Measurements from ENCODE around the genes BATF3 and VASH2.

DNA sequence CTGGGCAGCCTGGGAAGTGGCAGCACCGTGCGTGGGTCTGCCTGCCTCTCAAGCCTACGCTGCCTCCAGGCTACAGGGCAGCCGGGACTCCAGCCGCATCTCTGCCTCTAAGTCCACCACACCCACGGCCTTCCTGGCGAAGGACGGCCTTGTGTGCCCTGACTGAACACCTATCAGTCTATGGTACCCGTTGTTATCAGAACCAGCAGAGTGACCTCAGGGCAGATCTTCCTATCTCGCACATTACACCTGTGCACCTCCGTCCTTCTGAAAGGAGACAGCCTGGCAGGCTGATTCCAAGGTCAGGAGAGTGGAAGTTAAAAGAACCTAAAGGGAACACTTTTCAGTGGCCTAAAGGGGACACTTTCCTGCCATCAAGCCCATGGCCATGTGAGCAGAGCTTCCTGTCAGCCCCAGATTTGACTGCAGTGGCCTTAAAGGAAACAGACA is 35.7 kb upstream of the SLC30A1 start:
- PRO-cap = no peak
- RAMPAGE, long total RNA, 3 experiments = no peak in any of the 3 experiments

GRCh38 chr1:211928758-211929791 is 98.5 kb upstream of the LPGAT1 start:
- PRO-cap = no peak
- RAMPAGE, long total RNA, 3 experiments = no peak in any of the 3 experiments

DNA sequence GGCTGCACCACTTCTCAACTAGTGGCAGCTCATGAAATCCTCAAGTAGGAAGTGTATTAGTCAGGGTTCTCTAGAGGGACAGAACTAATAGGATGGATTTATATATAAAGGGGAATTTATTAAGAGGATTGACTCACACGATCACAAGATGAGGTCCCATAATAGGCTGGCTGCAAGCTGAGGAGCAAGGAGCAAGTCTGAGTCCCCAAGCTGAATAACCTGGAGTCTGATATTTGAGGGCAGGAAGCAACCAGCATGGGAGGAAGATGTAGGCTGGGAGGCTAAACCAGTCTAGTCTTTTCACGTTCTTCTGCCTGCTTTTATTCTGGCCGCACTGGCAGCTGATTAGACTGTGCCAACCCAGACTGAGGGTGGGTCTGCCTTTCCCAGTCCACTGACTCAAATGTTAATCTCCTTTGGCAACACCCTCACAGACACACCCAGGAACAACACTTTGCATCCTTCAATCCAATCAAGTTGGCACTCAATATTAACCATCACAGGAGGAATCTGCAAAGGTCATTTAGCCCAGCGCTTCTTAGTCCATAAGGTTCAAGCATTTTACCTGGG is 52.9 kb upstream of the PPP2R5A start:
- PRO-cap = no peak
- RAMPAGE, long total RNA, 3 experiments = no peak in any of the 3 experiments

GRCh38 chr1:212233186-212233663 is 52.0 kb upstream of the PPP2R5A start:
- PRO-cap = no peak
- RAMPAGE, long total RNA, 3 experiments = no peak in any of the 3 experiments

DNA sequence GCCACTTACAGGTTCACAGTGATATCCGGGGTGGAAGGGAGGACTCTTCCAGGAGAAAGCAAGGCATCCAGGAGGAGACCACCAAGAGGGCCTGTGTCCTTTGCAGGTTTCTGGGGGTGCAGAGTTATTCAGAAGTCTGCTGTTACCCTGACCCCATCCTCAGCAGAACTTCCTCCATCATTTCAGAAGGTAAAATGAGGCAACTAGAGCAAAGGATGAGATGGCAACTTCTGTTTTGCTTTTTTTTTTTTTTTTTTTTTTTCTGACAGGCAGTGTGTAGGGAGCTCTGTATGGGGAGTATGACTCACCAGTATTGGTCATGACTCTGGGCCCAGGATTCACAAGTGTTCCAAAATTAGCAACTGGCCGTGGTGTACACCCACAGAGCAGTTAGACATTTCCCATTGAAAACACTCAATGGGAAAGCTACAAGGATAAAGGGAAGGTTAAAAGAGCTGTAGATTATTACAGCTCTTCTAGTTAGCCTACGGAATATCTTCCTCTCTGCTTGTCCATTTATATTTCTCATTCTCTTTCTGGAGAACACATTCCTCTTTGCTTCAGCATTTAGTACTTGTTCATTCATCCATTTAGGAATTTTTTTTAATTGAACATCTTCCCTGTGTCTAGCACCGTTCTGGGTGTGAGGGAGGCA is 50.6 kb upstream of the PPP2R5A start:
- PRO-cap = no peak
- RAMPAGE, long total RNA, 3 experiments = no peak in any of the 3 experiments

DNA sequence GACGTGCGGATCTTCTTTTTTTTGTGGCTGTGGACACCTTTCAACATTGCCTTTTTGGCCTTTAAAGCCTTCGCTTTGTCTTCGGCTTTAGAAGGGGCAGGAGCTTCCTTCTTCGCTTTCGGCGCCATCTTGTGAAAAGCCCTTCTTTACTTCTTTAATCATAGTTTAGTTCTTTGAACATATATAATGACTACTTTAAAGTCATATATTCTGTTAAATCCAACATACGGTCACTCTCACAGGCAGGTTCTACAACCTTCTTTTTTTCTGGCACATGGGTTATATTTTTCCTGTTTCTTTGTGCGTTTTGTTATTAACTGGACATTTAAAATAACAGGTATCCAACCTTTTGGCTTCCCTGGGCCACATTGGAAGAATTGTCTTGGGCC is 24.2 kb downstream of the PPP2R5A start:
- PRO-cap = no peak
- RAMPAGE, long total RNA, 3 experiments = no peak in any of the 3 experiments

- PRO-cap = unidirectional peak, plus-strand start at chr1:212310260
- RAMPAGE, long total RNA, 3 experiments = no peak in any of the 3 experiments
Observed at GRCh38 chr1:212310157-212310470, 24.9 kb downstream of the PPP2R5A start.

DNA sequence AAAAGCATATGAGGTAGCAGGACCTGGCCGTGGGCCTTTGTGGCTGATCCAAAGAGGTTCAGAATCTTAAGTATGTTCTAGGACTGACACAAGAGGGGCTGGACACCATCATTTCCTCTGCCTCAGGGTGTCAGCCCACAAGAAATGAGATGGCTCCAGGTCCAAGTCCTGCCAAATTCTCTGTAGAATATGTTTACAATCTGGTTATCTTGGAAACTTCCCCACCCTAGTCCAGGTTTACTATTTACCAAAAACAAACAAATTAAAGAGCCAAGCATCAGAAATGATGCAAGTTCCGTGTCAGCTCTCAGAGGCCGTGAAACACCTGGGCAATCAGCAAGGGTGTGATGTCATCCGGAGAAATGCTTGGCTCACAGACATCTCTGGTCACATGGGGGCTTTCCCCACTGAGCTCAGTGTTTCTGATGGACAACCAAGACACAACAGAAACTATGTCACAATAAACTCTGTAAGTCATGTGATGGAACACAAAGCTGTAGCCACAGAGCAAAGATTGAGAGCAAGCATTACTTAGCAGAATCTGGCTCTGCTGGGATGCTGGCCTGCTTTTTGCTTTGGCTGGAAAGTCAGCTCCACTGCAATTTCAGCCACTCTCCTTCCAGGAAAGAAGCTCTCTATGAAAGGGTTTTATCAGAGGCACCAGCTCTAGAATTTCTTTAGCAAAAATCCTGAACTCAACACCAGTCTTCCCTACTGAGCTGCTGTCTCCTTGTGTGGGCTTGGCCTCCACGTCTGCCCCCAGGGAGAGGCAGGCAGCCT is 55.8 kb downstream of the NENF start:
- PRO-cap = no peak
- RAMPAGE, long total RNA, 3 experiments = no peak in any of the 3 experiments

DNA sequence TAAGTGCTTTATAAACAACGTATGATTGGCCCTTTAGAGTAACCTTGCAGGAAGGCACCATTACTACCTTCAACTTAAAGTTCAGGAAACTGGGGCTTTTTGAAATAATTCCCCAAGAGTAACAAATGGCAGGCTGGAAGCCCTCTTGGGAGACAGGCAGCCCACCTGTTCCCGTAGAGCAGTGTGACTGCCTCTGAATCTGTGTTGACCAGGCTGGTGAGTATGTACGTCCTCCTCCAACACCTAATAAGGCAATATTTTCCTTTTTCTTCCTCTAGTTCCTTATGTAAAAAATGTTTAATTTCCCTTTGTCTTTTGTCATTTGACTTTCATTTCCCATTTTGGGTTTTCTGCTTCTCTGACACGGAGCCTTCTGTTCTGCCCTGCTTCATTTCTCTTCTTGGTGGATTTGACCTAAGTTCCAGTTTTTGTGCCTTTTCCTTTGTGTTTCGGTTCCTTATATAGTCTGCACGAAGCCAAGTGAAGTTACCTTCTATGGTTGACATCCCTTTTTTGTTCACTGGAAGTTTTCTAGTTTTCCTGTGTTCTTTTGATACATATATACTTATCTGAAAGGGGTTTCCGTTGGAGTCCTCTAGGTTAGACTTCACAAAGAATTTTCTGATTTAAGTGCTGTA is 65.8 kb upstream of the ATF3 start:
- PRO-cap = no peak
- RAMPAGE, long total RNA, 3 experiments = no peak in any of the 3 experiments

- PRO-cap = bidirectional peak, plus-strand start at chr1:212559152, minus-strand start at chr1:212558909
- RAMPAGE, long total RNA, 3 experiments = no peak in any of the 3 experiments
Observed at GRCh38 chr1:212559065-212559442, 49.5 kb upstream of the ATF3 start.

DNA sequence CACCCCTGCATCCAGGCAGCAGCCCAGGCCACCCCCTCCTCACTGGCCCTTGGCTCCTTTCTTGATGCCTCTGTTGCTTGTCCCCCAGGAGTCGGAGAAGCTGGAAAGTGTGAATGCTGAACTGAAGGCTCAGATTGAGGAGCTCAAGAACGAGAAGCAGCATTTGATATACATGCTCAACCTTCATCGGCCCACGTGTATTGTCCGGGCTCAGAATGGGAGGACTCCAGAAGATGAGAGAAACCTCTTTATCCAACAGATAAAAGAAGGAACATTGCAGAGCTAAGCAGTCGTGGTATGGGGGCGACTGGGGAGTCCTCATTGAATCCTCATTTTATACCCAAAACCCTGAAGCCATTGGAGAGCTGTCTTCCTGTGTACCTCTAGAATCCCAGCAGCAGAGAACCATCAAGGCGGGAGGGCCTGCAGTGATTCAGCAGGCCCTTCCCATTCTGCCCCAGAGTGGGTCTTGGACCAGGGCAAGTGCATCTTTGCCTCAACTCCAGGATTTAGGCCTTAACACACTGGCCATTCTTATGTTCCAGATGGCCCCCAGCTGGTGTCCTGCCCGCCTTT is 4.9 kb upstream of the GARIN4 start:
- PRO-cap = no peak
- RAMPAGE, long total RNA, 3 experiments = no peak in any of the 3 experiments

DNA sequence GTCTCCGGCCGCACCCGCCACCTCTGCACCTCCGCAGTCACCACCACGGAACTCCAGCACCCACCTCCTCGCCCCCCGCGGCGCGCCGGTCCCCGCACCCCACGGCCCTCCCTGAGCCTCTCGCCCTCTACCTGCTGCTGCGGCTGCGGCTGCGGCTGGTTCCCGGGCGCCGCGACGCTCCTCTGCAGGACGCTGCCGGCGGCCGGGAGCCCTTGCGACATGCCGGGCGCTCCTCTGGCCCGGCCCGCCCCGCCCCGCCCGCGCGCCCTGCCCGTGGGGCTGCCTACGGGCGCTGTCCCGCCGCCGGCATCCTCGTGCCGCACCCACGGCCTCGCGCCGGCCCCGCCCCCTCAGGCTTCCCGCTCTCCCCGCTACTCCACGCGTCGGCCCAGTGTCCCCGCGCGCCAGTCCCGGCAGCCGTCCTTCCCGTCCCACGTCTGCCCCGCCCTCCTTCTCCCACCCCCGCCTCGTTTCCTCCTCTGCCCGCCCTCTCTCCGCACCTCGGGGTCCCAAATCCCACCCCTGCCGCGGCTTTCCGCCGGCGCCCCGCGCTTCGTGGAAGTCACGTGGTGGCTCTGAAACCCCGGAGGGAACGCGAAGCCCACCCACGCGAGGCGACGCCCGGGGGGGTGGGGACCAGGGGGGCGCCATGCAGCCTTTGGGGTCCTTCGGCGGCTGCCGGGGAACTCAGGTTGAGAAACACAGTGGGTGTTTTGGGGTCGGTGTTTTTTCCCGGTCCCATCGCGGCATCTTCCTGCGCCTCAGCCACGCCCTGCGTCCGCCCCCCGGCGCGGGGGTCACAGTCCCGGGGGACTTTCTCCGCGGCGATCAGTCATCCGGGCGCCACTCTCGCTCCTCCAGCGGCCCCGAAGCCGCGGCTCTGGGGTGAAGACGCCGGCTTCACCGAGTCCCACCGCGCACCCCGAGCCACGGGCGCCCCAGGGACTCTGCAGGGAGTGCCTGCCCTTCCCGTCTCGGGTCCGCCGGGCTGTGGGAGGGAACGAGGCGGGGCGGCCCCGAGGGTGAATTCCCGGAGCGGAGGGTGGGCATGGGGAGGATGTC is at the start of gene BATF3:
Gene BATF3, minus strand, starts transcription at position 299 of the 1,062 bp plus-strand sequence.
- PRO-cap = unidirectional peak, plus-strand start at position 831 of the sequence
- RAMPAGE, long total RNA, 3 experiments = start-site peak on the minus strand in 3 of 3 experiments, centred at positions 221 to 237 of the sequence, 8 to 22 reads per replicate

GRCh38 chr1:212798620-212799461 is 7.1 kb downstream of the TATDN3 start:
- PRO-cap = no peak
- RAMPAGE, long total RNA, 3 experiments = no peak in any of the 3 experiments

DNA sequence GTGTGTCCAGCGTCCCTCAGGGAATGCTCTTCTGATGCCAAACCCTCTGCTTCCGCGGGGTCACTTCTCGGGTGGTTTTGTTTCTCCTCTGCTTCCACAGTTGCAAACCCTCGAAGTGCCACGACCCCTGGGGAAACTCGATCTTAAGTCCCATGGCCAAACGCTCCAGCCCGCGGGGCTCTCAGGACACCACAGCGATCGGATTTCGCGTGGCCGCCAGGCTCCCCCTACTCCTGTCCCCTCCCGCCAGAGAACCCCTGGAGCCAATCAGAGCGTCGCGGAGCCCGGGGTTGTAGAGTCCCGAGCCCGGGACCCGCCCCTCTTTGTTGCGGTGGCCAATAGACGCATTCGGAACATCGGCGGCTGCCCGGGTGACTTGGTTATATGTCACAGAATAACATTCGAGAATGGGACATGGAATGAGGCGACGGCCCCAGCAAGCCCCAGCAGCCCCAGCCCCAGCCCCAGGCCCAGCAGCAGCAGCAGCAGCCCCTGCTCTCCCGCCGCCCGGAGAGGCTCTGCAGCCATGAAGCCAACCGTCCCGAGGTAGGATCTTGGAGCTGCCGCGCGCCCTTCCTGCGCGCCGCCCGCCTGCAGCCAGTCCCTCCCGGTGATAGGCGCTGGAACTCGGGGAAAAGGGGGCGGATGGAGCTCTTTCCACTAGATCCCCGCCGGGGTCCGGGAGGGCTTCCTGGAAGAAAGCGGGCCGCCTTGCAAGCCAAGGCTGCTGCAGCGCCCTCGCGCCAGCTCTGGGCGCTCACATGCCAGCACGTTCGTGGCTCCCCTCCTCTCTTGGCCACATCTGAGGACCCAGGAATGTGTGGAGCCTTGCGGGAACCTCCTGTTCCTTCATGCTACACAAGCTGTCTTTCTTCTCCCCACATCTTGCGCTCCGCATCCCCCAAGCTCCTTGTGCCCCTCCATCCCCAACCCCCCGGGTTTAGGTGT is at the start of gene VASH2:
Gene VASH2, plus strand, starts transcription at position 347 of the 948 bp plus-strand sequence.
- PRO-cap = unidirectional peak, plus-strand start at position 404 of the sequence
- RAMPAGE, long total RNA, 3 experiments = no peak in any of the 3 experiments

- PRO-cap = no peak
- RAMPAGE, long total RNA, 3 experiments = no peak in any of the 3 experiments
Observed at GRCh38 chr1:213987026-213987437, 741 bp upstream of the PROX1 start.

DNA sequence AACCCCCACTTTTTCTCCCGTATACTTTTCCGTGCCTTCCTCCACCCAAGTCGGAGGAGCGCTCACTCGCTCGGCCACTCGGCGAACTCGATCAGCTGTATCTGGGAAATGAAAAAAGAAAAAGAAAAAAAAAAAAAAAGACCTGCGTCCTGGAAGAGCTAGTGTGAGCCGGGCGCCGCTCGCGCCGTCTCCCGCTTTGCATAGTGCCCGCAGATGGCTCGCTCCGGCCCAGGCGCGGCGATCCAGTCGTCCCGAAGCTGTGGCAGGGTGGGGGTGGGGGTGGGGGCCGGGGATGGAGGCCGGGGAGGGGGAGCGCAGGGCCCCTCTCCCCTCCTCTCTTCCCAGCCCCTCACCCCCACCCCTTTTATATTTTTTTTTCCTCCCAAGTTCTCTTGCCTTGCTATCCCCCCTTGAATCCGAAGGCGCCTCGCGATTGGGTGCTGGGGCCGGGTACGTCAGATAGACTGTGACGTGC is 298 bp upstream of the PROX1 start:
- PRO-cap = bidirectional peak, plus-strand start outside the sequence, minus-strand start at position 202 of the sequence
- RAMPAGE, long total RNA, 3 experiments = no peak in any of the 3 experiments

DNA sequence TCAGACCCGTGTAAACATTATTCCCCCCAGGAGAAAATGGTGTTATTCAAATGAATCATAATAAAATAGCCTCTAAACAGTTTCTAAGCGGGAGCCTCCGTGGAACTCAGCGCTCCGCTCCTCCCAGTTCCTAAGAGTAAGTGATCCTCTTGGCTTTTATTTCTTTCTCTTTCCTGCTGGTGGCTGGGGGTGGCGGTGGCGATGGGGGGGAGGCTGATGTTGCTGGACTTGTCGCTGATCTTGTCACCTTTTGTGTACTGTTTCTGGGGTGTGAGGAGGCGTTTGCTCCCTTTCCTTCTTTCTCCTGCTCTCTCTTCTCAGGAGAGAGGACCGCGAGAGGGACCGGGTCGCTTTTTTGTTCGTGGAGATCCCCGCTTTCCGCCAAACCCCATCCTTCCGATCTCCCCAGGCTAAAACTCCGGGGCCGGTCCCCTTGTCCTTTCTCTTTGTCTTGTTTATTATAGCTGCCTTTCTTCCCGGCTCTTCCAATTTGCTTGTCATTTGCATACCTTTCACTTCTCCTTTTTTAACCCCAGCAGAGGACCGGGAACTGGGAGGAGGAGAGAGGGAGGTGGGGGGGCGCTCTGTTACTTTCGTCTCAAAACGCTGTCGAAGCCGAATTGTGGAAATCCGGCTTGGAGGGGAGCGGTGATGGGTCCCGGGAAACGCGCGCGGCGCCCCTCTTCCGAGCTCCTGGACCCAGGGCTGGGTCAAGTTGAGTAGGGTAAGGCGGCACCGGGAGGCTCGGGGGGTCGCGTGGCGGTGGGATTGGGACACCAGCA is 1.0 kb downstream of the PROX1 start:
- PRO-cap = unidirectional peak, minus-strand start at position 132 of the sequence; unidirectional peak, minus-strand start at position 448 of the sequence
- RAMPAGE, long total RNA, 3 experiments = no peak in any of the 3 experiments

DNA sequence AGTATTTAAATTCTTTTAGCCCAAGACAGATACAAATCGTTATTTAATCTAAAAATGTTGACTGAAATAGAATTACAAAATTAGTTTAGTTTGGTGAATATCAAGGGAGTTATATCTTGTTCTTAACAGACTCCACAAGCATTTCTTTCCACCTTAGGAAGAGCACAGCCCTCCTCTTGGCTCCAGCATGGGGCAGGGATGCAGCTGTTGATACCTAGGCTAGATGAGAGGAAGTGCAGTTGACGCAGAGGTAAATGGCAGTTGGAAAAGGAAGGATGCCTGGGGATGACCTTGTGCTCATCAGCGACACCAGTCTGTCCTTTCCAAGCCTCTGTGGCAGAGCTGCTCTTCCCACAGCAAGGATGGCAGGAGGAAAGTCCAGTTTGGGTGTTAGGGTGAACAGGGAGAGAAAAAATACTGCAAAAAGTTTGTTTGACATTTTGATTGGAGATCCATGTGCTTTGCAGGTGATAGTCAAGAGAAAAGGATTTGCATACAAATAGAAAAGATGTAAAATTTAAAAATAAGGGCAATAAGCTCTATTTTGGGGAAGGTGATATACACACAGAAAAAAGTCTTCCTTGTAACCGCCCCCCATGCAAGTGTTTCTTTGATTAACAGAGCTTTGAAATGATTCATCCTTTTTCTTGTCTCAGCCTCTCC is 6.2 kb downstream of the PROX1 start:
- PRO-cap = no peak
- RAMPAGE, long total RNA, 3 experiments = no peak in any of the 3 experiments

- PRO-cap = no peak
- RAMPAGE, long total RNA, 3 experiments = no peak in any of the 3 experiments
Observed at GRCh38 chr1:214071513-214072063, 83.8 kb downstream of the PROX1 start.

GRCh38 chr1:214439291-214440290 is 111.8 kb downstream of the PTPN14 start:
- PRO-cap = no peak
- RAMPAGE, long total RNA, 3 experiments = no peak in any of the 3 experiments